Mesenchymal stem cell of adipose (primary cell): ENCODE measurements around a stretch of chr2.

DNA sequence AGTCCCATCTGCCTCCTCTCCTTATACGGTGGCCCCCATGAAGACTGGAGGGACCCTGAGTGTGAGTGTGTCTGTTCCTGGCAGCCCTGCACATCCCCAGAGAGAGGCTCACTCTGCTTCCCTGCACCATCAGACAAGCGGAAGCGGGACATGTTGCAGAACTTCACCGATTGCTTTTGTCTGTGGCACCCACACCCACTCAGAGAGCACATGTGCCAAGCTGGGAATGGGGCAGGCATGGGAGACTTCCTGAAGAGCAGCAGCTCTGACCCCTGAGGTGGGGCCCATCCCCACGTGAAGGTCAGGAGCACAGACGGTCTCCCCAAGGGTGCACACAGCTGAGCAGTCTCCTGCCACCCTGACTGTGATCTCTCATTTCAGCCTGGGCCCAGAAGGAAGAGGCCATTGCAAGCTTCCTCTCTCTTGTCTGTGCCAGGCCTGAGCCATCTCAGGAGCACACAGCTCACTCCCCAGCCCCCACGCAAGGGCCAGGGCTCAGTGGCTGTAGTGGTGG lies 75.4 kb downstream of the STPG4 start:
- CAGE, long polyA plus RNA, result no peak

GRCh38 chr2:47336550-47337465 lies 32.3 kb upstream of the EPCAM start:
- CAGE, long polyA plus RNA, result no peak

- CAGE, long polyA plus RNA, result no peak
Observed at GRCh38 chr2:47373366-47374211, 4.5 kb downstream of the EPCAM start.

GRCh38 chr2:47486932-47487700 lies 83.7 kb downstream of the KCNK12 start:
- CAGE, long polyA plus RNA, result no peak

GRCh38 chr2:47520018-47520535 lies 50.7 kb downstream of the KCNK12 start:
- CAGE, long polyA plus RNA, result no peak

- CAGE, long polyA plus RNA, result no peak
Observed at GRCh38 chr2:47832175-47833177, 49.5 kb downstream of the MSH6 start.

DNA sequence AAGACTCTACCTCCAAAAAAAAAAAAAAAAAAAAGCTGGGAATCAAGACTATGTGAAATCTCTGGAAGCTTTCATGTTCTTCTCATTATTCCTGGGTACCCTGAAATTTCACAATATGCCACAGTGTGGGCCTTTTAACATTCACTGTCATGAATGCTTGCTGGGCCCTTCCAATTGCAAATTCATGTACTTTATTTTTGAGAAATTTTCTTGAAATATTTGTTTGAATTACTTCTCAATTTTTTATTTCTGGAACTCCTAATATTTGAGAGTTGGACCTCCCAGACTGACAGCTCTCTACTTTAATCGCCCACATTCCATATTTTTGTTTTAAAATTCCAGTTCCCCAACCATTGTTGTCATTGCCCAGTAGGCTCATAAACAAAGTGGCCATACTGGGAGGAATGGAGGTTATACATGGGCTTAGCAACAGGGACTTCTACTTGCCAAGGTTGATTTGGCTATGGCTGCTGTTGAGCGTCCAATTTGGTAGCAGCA lies 38.0 kb downstream of the FBXO11 start:
- CAGE, long polyA plus RNA, result no peak

- CAGE, long polyA plus RNA, result no peak
Observed at GRCh38 chr2:47879735-47880499, 26.4 kb downstream of the FBXO11 start.

DNA sequence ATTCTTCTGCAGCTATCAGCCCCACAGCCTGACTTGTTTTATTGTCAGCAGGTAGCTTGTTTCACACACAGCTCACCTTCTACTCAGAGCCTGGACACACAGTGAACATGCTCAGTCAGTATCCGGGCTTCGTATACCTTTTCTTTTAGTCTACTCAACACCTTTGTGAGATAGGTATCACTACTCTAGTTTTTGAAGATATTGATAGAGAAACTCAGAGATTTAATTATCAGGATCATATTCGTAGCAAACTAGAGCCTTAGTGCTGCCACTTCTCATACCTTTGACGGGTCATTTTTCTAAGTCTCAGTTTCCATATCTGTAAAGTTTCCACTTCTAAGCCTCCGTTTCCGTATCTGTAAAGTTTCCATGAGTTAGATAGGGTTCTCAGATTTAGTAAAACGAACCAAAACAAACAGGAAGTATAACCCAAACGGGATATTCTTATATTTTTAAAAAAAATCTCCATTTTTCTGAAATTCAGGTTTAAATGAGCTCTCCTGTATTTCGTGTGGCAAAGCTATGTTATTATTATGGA lies 1.0 kb upstream of the FOXN2 start:
- CAGE, long polyA plus RNA, result no peak

DNA sequence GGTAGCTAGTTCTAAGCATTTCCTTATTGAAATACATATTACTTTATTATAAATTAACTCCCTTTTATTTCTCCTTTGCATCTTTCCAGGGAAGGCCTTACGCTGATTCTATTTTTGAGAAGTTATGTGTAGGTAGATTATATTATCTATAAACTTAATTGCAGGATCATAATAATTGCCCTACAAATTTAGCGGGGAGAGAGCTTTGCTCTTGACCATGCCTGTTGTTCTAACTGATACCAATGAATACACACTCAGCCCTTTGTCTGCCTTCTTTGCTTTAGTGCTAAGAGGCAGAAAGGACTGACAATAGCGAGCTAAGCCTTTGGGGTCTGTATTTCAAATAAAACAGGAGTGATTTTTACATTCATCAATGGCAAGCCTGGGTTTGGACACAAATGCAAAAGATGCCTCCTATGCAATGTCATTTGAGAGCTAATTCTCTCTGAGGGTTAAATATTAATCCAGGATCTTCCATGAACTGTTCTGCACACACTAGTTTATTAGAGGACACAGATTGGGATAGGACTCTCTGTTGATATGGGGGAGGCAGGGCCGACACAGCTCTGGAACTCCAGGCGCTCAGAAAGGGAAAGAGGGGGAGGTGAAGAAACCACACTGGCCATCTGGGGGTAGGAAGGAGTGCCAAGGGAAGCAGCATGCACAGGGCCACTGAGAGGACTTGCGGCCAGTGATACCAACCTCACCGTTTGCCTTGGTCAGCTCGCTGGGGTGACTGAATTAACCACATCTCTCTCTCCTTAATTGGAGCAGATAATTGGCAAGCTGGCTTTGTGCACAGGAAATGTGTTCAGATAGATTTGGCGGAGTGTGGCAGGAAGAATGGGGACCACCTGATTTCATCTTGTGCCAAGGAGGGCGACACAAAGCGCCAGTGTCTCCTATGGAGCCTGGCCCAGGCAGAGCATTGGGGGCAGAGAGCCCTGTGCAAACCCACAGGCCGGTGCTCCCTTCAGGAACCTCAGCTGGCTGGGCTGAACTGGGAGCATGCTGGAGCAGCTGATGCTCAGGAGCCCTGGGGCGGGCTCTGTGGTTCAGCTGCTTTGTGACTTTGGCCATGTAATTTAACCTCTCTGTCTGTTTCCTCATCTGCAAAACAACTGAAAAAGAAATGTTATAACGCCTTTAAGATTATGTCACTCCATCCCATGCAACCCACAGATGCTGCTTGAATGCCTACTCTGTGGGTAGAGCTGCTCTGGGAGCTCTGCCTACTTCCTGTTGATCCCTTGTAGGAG lies 25.6 kb upstream of the PPP1R21 start:
- CAGE, long polyA plus RNA, result no peak

DNA sequence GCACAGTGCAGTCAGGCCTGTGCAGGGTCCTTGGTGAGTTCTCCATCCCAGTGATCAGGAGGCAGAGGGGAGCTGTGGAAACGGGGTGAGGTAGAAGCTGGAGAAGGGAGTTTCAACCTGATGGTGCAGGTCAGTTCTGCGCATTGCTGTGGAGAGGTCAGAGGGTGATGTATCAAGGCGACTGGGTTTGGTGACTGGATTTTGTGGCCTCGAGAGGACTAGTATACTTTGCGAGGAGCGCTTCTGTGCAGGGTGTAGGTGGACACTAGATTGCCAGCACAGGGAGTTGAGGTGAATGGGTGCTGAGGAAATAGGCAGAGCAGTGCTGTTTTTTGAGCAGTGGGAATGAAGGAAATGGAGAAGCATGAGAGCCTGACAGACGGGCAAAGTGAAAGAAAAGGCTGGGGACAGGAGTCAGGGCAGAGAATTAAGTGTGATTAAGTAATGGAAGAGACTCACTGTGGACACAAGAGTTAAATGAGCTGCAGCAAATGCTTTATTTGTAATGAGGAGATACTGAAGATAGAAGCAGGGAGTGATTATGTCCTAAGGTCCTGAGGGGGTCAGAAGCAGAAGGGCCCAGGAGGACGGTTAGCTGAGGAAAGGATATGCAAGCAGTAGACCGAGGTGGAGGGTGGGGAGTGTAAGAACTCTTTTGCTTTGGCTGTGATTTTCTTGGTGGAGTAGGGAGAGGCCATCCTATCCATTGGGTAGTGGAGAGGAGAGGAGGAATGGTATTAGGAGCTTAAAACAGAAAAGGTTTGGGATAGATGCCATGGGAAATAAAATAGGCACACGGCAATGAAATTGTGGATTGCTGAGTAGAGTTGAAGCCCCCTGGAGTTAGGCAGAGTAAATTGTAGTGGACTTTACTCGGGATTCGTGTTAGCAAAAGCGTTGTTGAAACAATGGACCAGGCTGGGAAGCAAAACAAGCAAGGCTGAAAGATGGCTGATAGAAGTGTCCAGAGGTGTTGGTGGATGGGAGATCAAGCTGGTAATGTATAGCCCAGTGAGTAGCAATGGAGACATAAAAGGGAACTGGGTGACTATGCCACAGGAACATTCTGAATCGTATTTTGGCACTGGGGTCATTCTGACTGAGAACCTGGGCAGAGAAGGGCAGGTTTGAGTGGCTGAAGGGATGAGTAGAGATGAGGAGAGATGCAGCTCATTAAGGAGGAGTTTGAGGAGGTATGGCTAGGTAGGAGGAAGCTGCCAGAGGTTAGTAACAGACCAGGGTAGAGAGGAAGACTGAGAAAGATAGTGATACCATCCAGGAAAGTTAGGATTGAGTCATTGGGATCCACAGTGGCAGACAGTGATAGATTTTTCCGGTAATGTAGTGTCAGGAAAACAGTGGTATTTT lies 23.1 kb downstream of the PPP1R21 start:
- CAGE, long polyA plus RNA, result no peak

GRCh38 chr2:48509806-48510245 lies 20.1 kb upstream of the STON1 start:
- CAGE, long polyA plus RNA, result no peak

DNA sequence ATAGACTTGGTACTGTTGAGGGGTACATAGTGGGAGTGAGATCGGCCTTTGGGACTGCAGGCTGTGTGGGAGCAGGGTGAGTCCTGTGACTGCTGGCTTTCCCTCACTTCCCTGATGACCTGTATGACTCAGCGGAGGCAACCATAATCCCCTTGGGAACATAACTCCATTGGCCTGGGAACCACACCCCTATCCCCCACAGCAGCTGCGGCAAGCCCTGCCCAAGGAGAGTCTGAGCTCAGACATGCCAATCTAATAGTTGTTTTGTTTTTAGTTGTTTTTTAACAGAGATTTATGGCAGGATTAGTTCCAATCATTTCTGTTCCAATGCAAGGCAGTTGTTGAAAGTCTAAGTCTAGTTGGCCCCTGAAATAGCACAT lies 414.1 kb upstream of the CHAC2 start:
- CAGE, long polyA plus RNA, result no peak

GRCh38 chr2:53714124-53714656 lies 53.4 kb upstream of the CHAC2 start:
- CAGE, long polyA plus RNA, result no peak

DNA sequence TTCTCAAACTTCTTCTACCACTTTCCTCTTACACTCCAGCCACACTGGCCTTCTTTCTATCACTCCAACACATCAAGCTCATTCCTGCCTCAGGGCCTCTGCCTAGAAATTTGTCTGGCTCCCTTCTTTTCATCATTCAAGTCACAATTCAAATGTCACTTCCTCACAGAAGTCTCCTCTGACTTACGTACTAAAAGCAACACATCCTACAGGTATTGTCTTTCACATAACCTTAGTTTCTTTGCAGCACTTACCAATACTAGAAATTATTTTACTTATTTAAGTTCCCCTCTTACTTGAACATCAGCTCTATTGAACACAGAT lies 1.8 kb downstream of the ASB3 start:
- CAGE, long polyA plus RNA, result no peak

DNA sequence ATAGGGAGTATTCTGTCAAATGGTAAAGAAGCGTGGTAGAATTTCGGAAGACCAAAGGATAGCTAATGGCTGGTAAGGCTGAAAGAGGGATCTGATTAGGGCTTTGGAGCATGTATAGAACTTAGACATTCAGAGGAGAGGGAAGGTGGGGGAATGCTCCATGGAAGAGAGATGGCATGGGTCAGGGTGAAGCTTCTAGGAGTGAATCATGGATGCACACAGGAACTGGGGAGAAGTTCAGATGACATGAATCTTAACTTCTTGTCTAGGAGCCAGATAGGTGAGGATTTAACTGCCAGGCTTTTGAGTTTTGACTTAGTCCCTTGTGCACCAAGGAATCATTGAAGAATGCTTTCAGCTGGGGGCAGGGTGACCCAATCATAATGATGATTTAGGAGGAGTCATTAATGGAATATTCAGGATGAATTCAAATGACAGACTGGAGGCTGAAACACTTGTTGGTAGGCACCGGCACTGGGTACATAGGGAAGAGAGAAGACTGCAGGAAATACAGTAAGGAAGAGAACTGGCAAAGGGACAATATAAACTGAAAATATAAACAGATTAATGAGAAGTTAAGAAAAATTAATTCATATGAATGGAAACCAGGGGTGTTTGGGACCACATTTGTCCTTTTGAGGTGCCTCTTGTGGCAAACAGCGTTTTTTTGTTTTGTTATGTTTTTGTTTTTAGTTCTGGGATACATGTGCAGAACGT lies 91.8 kb downstream of the TSPYL6 start:
- CAGE, long polyA plus RNA, result no peak

- CAGE, long polyA plus RNA, result no peak
Observed at GRCh38 chr2:54549483-54550622, 93.7 kb downstream of the SPTBN1 start.

GRCh38 chr2:54556731-54557394 lies 100.7 kb downstream of the SPTBN1 start:
- CAGE, long polyA plus RNA, result no peak

DNA sequence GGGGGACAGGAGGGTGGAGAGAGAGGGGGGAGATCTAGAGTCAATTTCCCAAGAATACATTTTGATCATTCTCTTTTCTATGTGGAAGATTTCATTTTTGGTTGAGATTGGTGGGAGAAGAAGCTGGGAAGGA lies 101.1 kb downstream of the SPTBN1 start:
- CAGE, long polyA plus RNA, result no peak

DNA sequence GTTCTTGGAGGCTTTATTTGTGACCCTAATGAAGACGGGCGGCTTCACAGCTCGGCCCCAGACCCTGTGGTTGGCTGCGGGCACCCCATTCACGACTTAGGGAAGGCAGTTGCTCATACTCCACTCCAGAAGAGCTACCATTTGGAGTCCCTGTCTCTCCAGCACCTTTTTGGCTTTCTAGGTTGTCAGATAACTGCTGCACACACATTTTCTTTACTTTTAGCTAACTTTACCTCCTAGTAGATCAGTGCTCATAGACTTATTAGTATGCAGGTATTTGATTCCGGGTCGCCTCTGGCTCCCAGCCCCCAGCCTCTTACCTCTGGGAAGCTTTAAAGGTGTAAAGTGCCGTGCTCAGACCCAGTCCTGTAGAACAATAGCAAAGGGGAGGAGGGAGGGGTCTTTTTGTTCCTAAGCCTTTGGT lies 102.8 kb downstream of the SPTBN1 start:
- CAGE, long polyA plus RNA, result no peak